Endothelial cell of umbilical vein (primary cell): ENCODE measurements around a stretch of chr2.

DNA sequence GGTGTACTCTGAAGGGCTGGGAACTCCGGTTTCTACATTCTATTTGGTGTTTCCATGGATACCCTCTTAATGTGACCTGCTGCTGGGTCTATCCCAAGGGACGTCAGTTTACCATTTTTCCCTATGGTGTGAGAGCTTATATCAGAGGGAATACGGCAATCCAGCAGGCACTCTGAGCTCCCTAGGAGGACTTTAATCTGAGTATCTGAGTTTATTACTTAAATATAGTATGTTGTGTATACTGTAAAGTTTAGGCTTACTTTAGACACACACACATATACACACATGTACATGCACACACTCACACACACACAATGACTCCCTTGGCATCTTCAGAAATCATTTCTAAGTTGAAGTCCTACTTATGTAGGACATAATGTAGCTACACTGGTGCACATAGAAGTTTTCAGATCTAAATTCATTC is 74.0 kb downstream of the CYRIA start:
- PRO-cap, result no peak
CAGE:
- cytosol, long polyA minus RNA, result no peak
- cytosol, long polyA plus RNA, result no peak
- long polyA plus RNA, result no peak
- nucleus, long polyA minus RNA, result no peak
- nucleus, long polyA plus RNA, result no peak

DNA sequence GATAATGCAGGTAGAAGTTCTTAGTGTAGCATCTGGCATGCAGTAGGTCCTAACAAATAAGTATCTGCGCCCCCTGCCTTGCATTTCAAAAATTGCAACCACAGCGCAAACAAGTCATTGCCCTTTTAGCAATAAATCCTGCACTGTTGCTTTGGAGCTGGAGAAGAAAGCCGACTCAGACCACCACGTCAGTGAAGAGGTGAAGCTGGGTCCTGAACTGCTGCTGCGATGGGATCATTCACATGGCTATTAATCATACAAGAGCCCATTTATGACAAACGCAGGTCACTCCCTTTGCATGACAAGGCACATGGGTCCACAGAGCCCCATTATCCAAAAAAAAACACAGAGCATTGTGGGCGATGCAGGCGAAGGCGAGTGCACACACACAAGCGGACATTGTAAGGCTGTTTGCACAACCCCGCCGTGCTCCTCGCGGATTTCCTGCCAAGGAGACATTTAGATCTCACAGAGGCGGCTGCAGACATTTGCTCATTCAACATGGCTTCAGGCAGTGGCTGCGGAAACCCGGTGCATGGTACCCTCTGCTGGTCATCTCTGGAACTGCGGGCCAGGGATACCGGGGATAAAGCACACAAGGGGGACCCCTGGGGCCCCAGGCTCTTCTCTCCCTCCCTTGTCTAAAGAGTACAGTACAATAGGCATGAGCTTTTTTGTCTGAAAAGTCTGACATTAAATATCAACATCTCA is 56.8 kb downstream of the CYRIA start:
- PRO-cap, result no peak
CAGE:
- cytosol, long polyA minus RNA, result no peak
- cytosol, long polyA plus RNA, result no peak
- long polyA plus RNA, result no peak
- nucleus, long polyA minus RNA, result no peak
- nucleus, long polyA plus RNA, result no peak

DNA sequence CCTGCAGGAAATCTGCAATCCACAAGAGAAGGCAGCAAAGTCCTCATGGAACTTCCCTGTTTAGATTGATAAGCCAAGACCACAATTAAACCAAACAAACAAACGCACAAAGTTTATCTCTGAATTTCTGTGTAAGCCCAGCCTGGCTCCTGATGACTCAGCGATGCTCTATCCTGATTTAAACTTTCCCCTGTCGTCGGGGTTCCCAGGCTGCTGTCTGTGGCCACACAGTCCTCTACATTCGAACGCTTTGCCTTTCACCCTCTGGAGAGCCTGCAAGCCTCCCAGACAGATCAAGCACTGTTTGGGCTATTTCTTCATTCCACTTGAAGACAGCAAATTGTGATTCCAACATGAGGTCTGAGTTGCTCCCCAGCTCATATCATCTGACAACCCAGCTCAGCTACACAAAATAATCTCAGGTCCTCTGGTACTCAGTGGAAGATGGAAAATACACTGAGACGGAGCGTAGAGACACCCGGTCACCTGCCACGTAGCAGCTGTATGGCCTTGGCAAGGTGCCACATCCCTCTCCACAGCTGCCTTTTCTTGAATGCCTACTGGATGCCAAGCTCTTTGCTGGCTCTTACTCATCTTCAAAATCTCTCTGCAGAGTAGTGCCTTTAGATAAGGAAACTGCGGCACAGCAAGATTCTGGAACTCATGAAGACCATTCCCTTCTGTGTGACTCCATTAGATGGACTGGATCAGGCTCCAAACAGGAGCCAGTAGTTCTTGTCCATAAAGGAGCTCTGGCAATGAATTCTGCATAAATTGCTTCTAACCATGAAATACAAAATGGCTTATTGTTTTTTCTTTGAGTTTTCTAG is 51.1 kb downstream of the CYRIA start:
- PRO-cap, result no peak
CAGE:
- cytosol, long polyA minus RNA, result no peak
- cytosol, long polyA plus RNA, result no peak
- long polyA plus RNA, result no peak
- nucleus, long polyA minus RNA, result no peak
- nucleus, long polyA plus RNA, result no peak

DNA sequence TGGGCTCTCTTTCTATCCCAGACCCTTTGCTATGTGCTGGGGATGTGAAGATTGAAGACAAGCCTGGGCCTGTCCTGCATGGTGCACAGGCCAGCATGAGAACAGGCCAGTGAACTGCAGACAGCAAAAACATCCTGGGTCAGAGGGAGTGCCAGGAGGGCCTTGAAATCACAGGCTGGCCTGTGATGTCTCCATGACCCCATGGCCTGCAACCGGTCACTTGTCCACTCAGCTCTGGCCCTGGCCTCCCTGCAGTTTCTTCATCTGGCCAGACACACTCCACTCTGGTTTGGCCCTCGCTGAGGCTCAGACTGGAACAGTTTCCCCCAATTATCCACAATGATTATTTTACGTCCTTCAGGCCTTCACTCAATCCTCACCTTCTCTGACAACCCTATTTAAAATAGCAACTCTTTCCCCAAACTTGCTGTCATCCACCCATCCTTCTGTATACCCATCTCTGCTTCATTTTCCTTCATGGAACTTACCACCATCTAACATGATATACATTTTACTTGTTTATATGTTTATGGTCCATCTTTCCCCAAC is 12.5 kb downstream of the CYRIA start:
- PRO-cap, result no peak
CAGE:
- cytosol, long polyA minus RNA, result no peak
- cytosol, long polyA plus RNA, result no peak
- long polyA plus RNA, result no peak
- nucleus, long polyA minus RNA, result no peak
- nucleus, long polyA plus RNA, result no peak

DNA sequence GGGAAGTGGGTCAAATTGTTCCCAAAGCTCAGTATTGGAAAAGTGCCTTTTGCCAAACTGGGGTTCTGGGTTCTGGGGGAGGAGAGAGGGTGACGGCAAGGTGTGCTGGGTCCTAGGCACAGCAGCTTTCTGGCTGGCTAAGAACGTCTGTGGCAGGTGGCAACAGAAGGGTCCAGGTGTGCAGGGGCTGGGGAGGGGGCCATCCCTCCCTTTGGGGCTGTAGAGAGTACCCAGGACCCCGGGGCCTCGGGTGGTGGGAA is 547 bp downstream of the CYRIA start:
- PRO-cap, result no peak
CAGE:
- cytosol, long polyA minus RNA, result no peak
- cytosol, long polyA plus RNA, result no peak
- long polyA plus RNA, result no peak
- nucleus, long polyA minus RNA, result no peak
- nucleus, long polyA plus RNA, result no peak

GRCh38 chr2:17441826-17442121 is 76.5 kb downstream of the RAD51AP2 start:
- PRO-cap, result no peak
CAGE:
- cytosol, long polyA minus RNA, result no peak
- cytosol, long polyA plus RNA, result no peak
- long polyA plus RNA, result no peak
- nucleus, long polyA minus RNA, result no peak
- nucleus, long polyA plus RNA, result no peak

- PRO-cap, result no peak
CAGE:
- cytosol, long polyA minus RNA, result no peak
- cytosol, long polyA plus RNA, result no peak
- long polyA plus RNA, result no peak
- nucleus, long polyA minus RNA, result no peak
- nucleus, long polyA plus RNA, result no peak
Measured at GRCh38 chr2:17726345-17726940, 27.2 kb downstream of the SMC6 start.

DNA sequence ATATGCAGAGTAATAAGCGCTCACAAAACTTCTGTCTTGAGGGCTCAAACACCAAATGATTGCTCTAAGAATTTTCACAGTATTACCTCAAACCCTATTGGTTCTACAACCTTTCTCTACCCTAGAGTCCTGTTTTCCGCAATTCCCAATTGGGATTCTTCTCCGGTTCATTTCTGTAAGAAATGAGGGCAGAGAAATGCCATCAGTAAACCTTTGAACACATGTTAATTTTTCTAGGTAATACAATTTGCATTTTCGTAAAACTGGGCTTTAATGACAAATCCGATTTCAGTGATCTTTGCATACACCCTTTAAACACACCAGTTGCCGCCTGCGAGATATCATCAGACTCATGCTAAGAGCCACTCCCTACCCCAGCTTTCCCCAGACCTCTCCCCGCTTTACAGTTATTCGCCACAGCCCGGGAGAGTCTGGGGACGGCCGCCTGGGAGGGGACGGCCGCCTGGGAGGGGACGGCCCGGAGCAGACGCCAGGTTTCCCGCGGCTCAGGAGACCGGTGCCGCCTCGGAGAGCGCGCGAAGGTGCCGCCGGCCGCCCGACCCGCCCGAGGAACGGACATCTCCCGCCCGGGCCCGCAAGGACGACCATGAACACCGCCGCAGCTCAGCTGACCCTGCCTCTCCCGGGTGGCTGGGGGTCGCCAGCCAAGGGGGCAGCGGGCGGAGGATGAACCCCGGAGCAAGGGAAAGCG is 562 bp downstream of the SMC6 start:
- PRO-cap, result bidirectional peak, plus-strand start at position 387 of the sequence, minus-strand start at position 354 of the sequence; bidirectional peak, plus-strand start at position 509 of the sequence, minus-strand start at position 403 of the sequence
CAGE:
- cytosol, long polyA minus RNA, result no peak
- cytosol, long polyA plus RNA, result no peak
- long polyA plus RNA, result no peak
- nucleus, long polyA minus RNA, result start-site peak on the minus strand centred at position 126 of the sequence, 77 bp wide, 54 reads; start-site peak on the plus strand centred at position 422 of the sequence, 198 bp wide, 85 reads; start-site peak on the minus strand centred at position 374 of the sequence, 17 bp wide, 19 reads
- nucleus, long polyA plus RNA, result no peak

DNA sequence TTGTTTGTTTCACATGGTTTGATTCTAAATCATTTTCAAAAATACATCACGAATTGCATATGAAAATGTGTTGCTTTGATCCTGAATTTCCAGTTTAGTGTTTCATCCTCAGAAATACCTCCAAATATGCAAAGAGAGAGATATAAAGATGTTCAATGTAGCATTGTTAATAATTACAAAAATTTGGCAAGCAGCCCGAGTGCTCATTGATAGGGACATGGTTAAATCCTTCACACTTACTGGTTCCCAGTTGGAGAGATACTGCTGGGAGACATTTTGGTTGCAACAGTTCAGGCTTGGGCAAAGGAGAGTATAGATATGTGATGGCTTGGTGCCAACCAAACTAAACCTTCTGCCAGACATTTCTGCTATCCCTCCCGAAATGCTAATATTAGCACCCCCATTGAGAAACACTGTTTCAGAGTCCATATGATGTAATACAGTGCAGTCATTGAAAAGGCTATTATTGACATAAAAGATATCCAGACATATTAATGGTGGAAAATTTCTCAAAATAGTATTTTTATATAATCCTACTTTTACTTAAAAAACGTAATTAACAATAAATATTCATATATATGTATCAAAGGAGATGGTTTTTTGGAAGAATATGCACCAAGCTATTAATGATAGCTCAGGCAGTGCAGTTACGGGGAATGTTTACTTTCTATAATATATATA is 11.5 kb downstream of the GEN1 start:
- PRO-cap, result no peak
CAGE:
- cytosol, long polyA minus RNA, result no peak
- cytosol, long polyA plus RNA, result no peak
- long polyA plus RNA, result no peak
- nucleus, long polyA minus RNA, result no peak
- nucleus, long polyA plus RNA, result no peak

GRCh38 chr2:17879163-17879956 is 893 bp downstream of the KCNS3 start:
- PRO-cap, result no peak
CAGE:
- cytosol, long polyA minus RNA, result no peak
- cytosol, long polyA plus RNA, result no peak
- long polyA plus RNA, result no peak
- nucleus, long polyA minus RNA, result no peak
- nucleus, long polyA plus RNA, result no peak

DNA sequence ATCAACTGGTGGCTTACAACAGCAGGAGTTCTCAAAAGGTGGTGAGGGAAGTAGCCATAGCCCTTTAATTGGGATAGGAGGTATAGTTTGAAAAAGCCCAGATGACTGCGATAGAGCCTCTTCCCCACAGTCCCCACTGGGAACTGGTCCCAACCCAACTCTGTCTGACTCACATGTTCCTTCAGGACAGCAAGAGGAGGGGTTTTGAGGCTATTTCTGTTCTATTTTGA is 98.2 kb downstream of the KCNS3 start:
- PRO-cap, result no peak
CAGE:
- cytosol, long polyA minus RNA, result no peak
- cytosol, long polyA plus RNA, result no peak
- long polyA plus RNA, result no peak
- nucleus, long polyA minus RNA, result no peak
- nucleus, long polyA plus RNA, result no peak

- PRO-cap, result no peak
CAGE:
- cytosol, long polyA minus RNA, result no peak
- cytosol, long polyA plus RNA, result no peak
- long polyA plus RNA, result no peak
- nucleus, long polyA minus RNA, result no peak
- nucleus, long polyA plus RNA, result no peak
Measured at GRCh38 chr2:17977081-17977461, 98.6 kb downstream of the KCNS3 start.

DNA sequence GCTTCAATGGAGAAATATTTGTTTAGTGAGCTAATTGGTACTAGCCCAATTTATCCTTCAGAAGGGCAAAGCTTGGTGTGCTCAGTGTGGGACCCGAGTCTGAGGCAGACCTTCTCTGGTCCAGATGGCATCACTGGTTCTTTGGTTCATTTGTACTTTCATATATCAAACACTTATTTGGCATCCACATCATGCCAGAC is 248.9 kb downstream of the RDH14 start:
- PRO-cap, result no peak
CAGE:
- cytosol, long polyA minus RNA, result no peak
- cytosol, long polyA plus RNA, result no peak
- long polyA plus RNA, result no peak
- nucleus, long polyA minus RNA, result no peak
- nucleus, long polyA plus RNA, result no peak

GRCh38 chr2:19356572-19356973 is 1.9 kb downstream of the OSR1 start:
- PRO-cap, result no peak
CAGE:
- cytosol, long polyA minus RNA, result no peak
- cytosol, long polyA plus RNA, result no peak
- long polyA plus RNA, result no peak
- nucleus, long polyA minus RNA, result no peak
- nucleus, long polyA plus RNA, result no peak

DNA sequence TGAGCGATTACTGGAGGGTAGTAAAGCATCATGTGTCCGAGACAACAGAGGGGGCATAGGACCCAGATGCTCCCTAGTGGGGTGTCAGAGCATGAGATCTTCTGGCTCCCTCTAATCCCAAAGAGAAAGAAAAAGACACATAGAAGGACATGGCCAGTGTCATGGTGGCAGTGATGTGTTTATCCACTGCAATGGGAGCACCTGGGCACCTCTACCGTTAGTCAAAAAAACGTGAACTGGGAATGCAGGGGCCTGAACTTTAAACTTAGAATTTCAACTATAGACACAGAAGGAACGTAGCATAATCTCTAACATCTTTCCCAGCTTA is 89.3 kb upstream of the OSR1 start:
- PRO-cap, result no peak
CAGE:
- cytosol, long polyA minus RNA, result no peak
- cytosol, long polyA plus RNA, result no peak
- long polyA plus RNA, result no peak
- nucleus, long polyA minus RNA, result no peak
- nucleus, long polyA plus RNA, result no peak

GRCh38 chr2:20011764-20012241 is 665 bp downstream of the MATN3 start:
- PRO-cap, result unidirectional peak, plus-strand start at chr2:20012081
CAGE:
- cytosol, long polyA minus RNA, result no peak
- cytosol, long polyA plus RNA, result no peak
- long polyA plus RNA, result no peak
- nucleus, long polyA minus RNA, result no peak
- nucleus, long polyA plus RNA, result no peak

GRCh38 chr2:20031567-20032367 is 19.3 kb upstream of the MATN3 start:
- PRO-cap, result no peak
CAGE:
- cytosol, long polyA minus RNA, result no peak
- cytosol, long polyA plus RNA, result no peak
- long polyA plus RNA, result no peak
- nucleus, long polyA minus RNA, result no peak
- nucleus, long polyA plus RNA, result no peak

- PRO-cap, result no peak
CAGE:
- cytosol, long polyA minus RNA, result no peak
- cytosol, long polyA plus RNA, result no peak
- long polyA plus RNA, result no peak
- nucleus, long polyA minus RNA, result no peak
- nucleus, long polyA plus RNA, result no peak
Measured at GRCh38 chr2:20196047-20196472, 28.9 kb downstream of the SDC1 start.

DNA sequence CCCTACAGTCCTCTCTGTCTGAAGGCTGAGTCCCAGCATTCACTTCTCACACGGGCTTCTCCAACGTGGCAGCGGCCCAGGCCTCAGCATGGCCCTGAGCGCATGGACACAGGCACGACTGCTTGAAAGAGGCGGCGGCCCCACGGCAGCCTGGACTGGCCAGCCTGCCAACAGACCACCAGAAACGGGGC is 23.2 kb downstream of the SDC1 start:
- PRO-cap, result no peak
CAGE:
- cytosol, long polyA minus RNA, result no peak
- cytosol, long polyA plus RNA, result no peak
- long polyA plus RNA, result no peak
- nucleus, long polyA minus RNA, result no peak
- nucleus, long polyA plus RNA, result no peak

GRCh38 chr2:20209114-20209817 is 15.7 kb downstream of the SDC1 start:
- PRO-cap, result no peak
CAGE:
- cytosol, long polyA minus RNA, result no peak
- cytosol, long polyA plus RNA, result no peak
- long polyA plus RNA, result no peak
- nucleus, long polyA minus RNA, result no peak
- nucleus, long polyA plus RNA, result no peak